Metastatic Breast Carcinoma in the Brain (tissue), 10 donors: ENCODE measurements around a stretch of chr1.

DNA sequence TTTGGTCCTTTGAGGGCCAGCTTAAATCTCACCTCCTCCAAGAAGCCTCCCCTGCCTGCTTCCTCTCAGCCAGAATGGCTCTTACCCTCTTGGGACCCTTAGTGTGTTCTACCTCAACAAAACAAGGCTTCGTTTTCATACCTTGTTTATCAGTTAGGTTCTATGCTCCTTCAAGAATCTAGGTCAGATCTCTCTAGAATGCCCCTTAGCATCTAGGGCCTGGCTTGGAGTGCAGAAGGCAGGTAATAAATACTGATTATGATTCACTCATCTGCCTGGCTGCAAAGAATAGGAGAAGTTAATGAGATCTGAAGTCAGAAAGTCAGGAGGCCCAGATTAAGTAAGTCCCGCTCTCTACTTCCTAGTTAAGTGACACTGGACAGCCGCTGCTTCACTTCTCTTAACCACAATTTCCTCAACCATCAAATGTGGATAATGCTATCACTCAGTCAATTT, 2.0 kb upstream of the E2F2 start:
- PRO-cap, 10 experiments, result no peak in any of the 10 experiments

DNA sequence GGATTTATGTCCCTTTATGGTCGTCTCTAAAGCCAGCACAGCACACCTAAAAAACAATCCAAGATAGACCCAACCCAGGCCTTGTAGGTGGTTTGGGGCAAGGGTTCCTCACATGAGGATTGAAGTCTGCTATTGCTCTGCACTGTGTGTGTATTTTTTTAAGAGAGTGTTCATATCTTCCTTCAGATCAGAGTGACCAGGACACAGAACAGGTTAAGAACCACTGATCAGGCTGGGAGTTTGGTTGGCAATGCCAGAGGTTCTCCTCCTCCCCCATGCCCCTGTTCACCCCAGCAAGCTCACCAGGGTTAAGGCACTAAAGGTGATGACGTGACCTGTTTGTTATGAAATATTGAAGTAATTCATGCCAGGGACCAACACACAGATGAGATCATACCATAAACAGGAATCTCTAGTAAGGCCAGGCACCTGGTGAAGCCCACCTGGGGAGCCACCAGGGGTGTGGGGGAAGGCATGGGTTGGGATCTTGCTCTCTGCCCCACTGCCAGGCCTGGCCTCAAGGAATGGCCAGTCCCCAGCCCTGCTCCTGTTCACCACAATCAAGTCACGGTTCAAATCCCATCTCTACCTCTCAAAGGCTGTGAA, 2.7 kb downstream of the ID3 start:
- PRO-cap, 10 experiments, result peak in 5 of 10 experiments; most common plus-strand start position 185 of the sequence (in 4)

GRCh38 chr1:23585487-23586171, 26.3 kb upstream of the ID3 start:
- PRO-cap, 10 experiments, result peak in 1 of 10 experiments; most common plus-strand start chr1:23585897 (in 1); most common minus-strand start chr1:23585656 (in 1)

DNA sequence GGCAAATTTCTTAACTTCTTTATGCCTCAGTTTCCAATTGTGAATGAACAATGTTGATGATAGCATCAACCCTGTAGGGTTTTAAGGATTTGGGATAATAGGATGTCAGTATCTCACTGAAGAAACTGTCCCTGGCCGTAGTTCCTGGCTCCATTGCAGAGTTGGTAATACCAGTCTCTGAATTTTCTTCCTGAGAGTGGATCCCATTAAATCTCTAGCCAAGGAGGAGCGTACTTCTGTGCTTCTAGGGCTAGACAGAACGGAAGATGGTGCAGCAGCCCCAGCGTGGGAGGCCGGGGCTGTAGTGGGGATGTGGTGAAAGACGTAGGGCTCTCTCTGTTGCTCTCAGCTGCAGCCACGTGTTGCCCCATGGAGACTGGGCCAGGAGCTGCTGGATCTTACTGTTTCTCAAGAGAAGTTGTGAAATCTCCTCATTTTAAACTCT, 16.1 kb upstream of the ELOA start:
- PRO-cap, 10 experiments, result peak in 3 of 10 experiments; most common plus-strand start position 370 of the sequence (in 1); most common minus-strand start position 314 of the sequence (in 3)

DNA sequence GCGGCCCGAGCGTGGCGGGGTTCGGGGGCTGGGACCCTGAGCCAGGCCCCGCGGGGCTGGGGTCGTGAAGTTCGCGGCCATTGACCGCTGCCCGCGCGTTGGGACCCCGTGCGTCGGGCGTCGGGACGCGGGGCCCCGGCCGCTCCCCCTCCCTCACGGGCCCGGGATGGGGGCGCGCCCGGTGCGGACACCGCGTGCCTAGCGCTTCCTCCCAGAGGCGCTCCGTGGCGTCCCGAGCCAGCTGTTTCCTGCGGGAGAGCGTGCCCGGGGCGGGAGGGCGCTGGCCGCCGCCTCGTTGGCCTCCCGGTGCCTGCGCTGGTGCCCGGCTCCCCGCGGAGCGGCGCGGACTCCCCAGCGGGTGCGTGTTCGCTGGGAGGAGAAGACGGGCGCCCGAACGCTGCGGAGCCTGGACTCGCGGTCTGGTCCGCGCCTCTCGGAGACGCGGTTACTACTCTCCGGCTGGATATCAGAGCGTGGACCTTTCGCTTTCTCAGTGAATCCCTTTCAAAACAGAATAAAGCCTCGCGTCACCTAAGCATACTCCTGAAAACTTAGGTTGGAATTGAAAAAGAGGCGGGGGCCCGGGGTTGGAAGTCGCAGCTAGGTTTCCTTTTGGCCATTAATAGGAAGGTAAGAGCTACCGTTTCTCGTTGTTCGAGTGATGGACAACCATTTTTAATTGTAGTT, 513 bp downstream of the ELOA start:
- PRO-cap, 10 experiments, result peak in 7 of 10 experiments; most common plus-strand start position 255 of the sequence (in 2); most common minus-strand start position 447 of the sequence (in 6)

DNA sequence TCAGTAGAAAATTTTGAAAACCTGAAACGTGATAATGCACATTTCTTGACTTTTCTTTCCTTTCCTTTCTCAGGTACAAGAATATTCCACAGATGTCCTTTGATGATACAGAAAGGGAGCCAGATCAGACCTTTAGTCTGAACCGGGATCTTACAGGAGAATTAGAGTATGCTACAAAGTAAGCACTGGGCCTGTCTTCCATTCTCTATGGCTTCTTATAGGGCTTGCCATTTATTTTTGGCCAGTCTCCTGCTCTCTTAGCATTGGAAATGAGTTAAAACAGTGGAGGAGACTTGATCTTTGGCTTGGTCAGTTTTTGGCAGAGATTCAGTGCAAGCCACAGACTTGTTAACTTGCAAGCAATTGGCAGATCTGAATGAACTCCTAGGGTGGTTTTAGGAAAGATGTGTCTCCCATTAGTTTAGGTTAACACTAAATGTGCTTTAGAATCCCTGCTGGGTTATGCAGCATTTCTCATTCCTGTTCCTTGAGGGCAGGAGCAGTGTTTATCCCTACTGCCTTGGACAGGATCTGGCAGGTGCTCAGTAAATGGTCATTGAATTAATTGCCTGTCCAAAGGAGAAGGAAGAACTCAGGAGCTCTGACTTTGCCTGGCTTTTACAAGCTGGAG, 5.2 kb upstream of the LYPLA2 start:
- PRO-cap, 10 experiments, result no peak in any of the 10 experiments

GRCh38 chr1:23958767-23959774, 557 bp upstream of the PNRC2 start:
- PRO-cap, 10 experiments, result peak in 10 of 10 experiments; most common plus-strand start chr1:23959287 (in 5); most common minus-strand start chr1:23959643 (in 9)

DNA sequence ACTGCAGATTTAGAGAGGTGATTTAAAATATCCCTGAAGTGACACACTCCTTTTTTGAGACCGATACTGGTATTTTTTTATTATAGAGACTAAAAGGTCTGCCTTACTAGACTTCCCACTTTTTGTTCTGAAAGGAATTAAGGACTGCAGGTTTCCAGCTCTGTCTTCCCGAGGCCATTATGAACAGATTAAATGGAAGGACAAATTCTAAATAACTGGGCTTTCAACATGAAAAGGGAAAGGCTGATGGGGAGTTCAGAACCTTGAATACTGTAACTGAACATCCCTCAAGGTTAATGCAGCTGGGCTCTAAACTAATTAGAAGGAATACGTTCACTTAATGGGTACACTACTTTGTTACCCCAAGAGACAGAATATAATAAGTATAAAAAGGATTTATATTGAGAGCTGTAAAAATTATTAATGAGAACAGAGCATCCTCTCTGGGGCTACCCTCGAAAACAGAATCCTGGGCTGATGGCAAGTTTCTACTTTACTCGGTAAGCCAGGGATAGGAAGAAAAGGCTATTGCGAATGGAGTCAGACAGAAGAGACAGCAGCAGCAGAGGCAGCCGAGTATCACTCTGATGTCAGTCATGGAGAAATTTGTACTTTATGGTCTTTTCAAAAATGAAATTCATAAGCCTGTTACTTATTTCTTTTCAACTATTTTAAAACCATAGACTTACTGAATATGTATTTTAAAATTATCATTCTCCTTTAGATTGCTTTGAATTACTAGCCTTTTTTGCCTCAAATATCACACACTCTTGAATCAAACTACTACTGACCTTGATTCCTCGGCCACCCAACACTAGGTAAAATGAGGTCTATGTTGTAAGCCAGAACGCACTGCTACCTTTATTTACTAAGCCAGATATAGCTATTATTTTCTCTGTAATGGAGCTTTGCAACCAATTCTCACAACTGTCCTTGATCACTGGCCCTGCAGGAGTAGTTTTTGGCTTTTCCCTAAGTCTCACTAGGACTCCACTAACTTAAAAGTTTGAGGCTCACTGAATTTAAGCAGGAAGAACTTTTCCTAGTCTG, 3.6 kb downstream of the SRSF10 start:
- PRO-cap, 10 experiments, result no peak in any of the 10 experiments

DNA sequence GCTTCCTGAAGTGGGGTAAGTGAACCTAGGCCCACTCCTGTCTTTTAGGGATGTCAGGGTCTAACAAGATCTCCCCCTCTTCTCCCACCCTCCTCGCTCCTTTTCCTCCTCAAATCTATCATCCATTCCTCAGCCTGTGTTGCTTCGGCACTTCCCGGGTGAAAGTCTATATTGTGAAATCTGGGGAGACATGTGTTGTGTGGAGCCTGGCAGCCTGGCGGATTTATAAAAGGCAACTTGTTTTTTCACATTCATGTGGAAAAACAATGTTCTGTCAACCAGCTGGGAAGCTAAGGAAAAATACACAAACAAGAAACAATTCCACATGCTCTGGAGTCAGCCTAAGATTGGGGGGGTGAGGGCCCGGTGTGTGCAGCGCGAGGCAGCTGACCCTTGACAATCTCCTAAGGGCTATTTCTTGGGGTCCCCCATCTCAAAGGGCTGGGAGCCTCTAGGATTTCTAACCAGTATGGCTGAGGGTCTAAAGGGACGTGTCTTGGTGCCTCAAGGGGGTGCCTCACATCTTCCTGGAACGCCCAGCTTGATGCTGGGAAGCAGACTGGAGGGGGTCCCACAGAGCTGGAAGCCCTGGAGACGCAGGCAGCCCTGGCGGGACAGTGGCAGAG, 1.2 kb downstream of the IL22RA1 start:
- PRO-cap, 10 experiments, result no peak in any of the 10 experiments

GRCh38 chr1:24236199-24236679, 49.1 kb upstream of the IFNLR1 start:
- PRO-cap, 10 experiments, result no peak in any of the 10 experiments

- PRO-cap, 10 experiments, result no peak in any of the 10 experiments
Measured at GRCh38 chr1:24254667-24255165, 64.4 kb upstream of the GRHL3 start.

DNA sequence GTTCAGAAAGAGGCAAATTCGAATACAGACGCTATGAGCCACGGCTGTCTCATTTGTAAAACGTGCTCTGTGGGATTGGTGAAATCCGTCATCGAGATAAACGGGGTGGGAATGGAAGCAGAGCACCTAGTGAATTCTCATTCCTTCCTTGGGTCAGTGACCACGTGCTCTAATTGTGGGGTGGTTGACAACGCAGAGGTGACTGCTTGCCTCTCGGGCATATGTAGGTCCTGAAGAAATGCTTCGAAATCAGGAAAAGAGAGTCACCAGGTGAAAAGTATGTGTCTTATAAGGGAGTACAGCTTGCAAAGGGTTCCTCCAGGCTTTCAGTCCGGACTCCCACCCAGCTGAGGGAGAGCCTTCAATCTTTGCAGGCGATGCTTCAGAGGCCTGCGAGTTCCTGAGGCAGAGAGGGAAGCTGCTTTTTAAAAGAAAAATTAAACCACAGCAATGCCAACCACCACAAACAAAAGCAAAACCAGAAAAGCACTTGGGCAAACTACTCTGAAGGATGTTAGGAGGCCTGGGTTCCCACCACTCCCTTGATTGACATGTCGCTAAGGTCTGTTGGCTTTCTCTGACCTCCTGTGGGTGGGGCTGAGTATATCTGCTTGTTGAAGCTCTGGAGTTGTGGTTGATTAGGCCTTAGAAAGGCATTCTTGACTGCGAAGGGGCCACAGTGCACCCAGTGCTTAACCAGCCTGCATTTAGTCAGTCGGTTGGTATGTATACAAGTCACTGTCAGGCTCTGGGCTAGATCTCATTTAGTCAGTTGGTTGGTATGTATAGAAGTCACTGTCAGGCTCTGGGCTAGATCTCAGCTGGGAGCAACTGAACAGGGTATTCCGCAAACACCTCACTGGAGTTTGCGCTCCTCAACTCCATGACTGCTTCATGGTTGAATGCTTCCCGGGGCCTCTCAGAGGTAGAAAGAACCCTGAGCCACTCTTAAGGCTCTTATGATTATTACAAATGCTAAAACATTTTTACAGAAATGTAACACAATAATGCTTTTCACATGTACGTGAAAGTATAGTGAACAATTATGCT, 1.2 kb downstream of the NIPAL3 start:
- PRO-cap, 10 experiments, result peak in 1 of 10 experiments; most common plus-strand start position 172 of the sequence (in 1); most common minus-strand start position 171 of the sequence (in 1)

DNA sequence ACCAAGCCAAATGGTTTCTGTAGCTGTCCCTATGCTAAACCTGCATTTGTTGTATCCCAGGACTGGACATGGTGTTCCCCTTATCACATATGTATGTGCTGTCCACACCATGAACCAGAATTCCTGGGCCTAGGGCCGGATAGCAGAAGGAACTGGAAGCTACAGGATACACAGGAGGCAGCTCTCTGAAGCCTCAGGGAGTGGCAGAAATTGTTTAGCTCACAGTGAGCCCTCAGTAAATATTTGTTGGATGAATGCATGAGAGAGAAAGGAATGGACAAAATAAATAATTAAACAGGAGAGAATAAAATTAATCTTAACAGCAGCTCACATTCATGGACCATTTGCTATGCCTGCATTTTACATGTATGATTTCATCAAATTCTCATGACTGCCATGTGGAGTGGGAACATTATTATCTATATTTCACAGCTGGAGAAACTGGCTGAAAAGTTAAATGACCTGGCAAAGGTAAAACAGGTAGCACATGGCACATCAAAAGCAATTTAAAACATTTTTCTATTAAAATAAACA, 2.1 kb downstream of the NIPAL3 start:
- PRO-cap, 10 experiments, result peak in 2 of 10 experiments; most common minus-strand start position 95 of the sequence (in 1)

DNA sequence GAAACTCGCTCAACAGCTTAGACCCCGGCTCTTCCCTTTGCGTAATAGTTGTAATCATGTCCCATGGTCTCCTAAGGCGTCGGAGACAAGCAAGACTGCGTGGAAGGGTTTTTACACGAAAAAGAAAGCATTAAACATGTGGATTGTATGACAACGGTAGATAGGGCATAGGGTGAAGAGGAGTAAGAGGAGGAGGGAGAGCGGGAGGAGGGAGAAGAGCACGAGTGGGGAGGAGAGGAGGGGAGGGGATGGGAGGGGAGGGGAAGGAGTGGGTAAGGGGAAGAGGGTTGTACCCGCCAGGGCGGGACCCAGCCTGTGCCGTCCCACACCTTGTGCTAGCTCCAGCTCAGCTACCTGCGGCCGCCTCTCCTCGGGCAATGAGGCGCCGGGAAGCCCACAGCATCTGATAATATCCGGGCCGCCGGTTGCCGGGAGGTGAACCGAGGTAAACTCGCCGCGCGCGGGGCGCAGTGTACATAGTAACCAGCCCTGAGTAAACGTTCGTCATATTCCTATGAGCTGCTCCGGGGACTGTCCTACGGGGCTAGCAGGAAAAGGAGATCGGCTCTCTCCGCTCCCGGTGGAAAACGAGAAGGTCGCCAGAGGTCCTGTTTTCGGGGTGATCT, 504 bp upstream of the RCAN3 start:
- PRO-cap, 10 experiments, result peak in 10 of 10 experiments; most common plus-strand start position 517 of the sequence (in 5); most common minus-strand start position 379 of the sequence (in 9)

DNA sequence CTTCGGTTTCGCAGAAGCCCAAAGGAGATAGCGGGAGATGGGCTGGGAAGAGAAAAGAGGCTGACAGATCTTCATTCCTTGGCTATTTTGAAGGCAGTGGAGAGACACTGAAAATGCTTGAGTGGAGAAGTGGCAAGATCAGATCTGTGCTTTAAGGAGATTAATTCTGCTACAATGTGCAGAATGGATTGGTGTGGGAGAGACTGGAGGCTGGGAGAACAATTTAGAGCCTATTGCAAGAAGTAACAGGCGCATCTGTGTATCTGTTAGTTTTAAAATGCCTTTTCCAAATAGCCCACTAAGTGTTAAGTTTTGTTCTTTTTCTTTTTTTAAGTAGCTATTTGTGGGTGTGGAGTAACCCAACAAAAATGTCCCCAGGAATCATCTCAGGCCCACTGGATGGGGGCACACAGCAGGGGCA, 24.0 kb upstream of the SRRM1 start:
- PRO-cap, 10 experiments, result no peak in any of the 10 experiments

DNA sequence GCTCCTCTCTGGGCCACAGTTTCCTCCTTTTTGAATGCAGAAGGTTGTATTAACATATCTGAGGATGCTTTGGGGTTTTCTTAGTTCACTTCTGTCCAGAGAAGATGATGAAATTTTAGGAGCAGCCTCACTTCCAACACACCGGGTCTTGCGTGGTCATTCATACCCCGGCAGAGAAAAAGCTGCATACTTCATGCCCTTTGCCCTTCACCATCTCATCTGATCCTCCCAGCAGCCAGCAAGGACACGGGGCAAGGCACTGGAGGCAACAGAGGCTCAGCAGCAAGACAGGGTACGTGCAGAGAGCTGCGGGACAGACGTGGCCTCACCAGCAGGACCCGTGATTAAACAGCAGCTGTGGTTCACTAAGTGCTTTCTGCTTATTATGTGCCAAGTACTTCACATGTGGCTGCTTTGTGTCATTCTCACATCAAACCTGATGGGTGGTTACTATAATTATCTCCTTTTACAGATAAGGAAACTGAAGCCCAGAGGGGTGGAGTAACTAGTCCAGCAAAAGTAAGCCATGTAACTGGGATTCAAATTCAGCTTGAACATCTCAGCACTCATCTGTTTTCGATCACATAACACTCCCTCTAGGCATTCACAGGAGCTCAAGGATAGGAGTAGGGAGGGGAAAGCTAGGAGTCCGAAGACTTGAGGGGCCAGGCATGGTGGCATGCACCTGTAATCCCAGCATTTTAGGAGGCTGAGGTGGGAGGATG, 51.0 kb upstream of the CLIC4 start:
- PRO-cap, 10 experiments, result no peak in any of the 10 experiments

DNA sequence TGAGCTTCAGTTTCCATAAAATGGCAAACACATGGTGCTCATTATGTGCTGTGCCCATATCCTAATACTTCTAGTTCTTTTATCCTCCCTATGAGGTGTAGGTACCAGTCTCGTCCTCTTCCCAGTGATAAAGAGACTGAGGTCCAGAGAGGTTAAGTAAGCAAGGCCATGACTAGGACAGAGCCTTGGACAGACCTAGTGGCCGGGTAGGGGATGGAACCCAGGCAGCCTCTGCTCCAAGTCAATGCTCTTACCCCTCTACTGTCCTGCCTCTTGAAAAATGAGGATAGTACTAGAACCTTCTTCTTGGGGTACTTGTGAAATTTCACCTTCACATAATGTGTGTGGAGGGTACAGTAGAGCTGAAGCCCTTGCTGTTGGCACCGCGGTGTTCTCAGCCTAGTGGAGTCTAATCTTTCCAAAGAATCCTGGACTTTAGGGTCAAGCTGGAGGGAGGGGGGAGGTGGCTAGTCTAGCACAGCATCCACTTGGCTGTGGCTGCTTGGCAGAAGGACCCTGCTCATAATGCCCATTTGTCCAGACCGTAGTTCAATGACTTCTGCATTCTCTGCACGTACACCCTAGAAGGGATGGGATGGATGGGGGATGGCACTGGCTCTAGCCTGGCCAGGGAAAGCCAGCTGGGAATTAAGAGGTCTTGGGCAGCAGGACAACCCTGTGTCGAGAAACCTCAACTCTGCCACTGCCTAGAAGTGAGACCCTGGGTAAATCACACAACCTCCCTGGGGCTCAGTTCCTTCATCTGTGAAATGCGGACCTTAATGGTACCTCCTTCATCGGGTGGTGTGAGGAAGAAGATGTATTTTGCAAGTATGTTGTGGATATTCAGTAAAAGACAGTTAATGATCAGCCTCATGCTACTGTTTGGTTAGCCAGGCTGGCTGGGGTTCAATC, 27.4 kb upstream of the CLIC4 start:
- PRO-cap, 10 experiments, result no peak in any of the 10 experiments

GRCh38 chr1:24743791-24744229, 1.4 kb upstream of the CLIC4 start:
- PRO-cap, 10 experiments, result peak in 2 of 10 experiments; most common plus-strand start chr1:24743917 (in 1); most common minus-strand start chr1:24743856 (in 2)

GRCh38 chr1:24963231-24963936, 33.3 kb upstream of the RUNX3 start:
- PRO-cap, 10 experiments, result no peak in any of the 10 experiments

- PRO-cap, 10 experiments, result peak in 1 of 10 experiments; most common plus-strand start chr1:25030789 (in 1)
Measured at GRCh38 chr1:25030543-25031628, 100.8 kb upstream of the RUNX3 start.